SK-MEL-5 (cell line): ENCODE measurements around the genes SPDYE2B, KMT2E and EFCAB10.

DNA sequence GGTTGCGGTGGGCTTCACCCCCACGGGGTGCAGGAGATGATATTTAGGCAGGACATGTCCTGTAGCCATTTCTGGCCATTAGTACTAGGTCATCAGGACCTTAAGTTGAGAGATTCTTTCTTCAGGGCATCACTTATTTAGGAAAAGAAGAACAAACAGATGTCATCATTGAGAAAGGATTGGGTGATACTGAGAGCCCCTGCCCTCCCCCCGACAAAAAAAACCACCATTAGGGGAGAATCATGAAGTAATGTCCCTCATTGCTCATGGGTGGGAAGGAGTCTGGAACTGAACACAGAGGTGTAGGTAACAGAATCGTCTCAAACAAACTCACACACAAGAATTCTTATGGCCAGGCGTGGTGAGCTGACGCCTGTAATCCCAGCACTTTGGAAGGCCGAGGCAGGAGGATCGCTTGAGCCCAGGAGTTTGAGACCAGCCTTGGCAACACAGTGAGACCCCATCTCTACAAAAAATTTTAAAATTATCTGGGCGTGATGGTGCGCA lies 6.3 kb upstream of the ORAI2 start:
RAMPAGE:
- cytosol, long total RNA, result no peak
- long total RNA, result no peak
- nucleus, long total RNA, result no peak

GRCh38 chr7:102451311-102452129 lies 13.1 kb downstream of the ALKBH4 start:
RAMPAGE:
- cytosol, long total RNA, result no peak
- long total RNA, result no peak
- nucleus, long total RNA, result no peak

GRCh38 chr7:102650120-102650433 lies at the start of gene SPDYE2B:
Gene SPDYE2B, plus strand, starts transcription at chr7:102650319.
RAMPAGE:
- cytosol, long total RNA, result no peak
- long total RNA, result no peak
- nucleus, long total RNA, result no peak

RAMPAGE:
- cytosol, long total RNA, result no peak
- long total RNA, result no peak
- nucleus, long total RNA, result no peak
Measured at GRCh38 chr7:102791294-102791692, 42.5 kb downstream of the FAM185A start.

RAMPAGE:
- cytosol, long total RNA, result no peak
- long total RNA, result no peak
- nucleus, long total RNA, result no peak
Measured at GRCh38 chr7:102875803-102876405, 36.9 kb upstream of the LRRC17 start.

DNA sequence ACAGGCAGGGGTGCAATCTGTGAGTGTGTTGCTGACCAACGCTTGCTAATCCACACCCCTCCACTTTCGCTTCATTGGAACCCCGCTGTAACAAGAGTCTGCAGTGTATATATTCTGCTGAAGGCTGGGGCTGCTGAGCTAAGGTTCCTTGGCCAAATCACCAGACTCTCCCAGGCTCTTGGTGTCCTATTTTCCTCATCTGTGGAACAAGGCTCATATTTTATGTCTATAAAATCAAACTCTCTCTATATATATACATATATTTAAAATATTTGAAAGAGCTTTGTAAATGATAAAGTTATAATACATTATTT lies 2.3 kb downstream of the NAPEPLD start:
RAMPAGE:
- cytosol, long total RNA, result no peak
- long total RNA, result no peak
- nucleus, long total RNA, result no peak

GRCh38 chr7:103152342-103153056 lies 3.6 kb upstream of the NAPEPLD start:
RAMPAGE:
- cytosol, long total RNA, result no peak
- long total RNA, result no peak
- nucleus, long total RNA, result no peak

DNA sequence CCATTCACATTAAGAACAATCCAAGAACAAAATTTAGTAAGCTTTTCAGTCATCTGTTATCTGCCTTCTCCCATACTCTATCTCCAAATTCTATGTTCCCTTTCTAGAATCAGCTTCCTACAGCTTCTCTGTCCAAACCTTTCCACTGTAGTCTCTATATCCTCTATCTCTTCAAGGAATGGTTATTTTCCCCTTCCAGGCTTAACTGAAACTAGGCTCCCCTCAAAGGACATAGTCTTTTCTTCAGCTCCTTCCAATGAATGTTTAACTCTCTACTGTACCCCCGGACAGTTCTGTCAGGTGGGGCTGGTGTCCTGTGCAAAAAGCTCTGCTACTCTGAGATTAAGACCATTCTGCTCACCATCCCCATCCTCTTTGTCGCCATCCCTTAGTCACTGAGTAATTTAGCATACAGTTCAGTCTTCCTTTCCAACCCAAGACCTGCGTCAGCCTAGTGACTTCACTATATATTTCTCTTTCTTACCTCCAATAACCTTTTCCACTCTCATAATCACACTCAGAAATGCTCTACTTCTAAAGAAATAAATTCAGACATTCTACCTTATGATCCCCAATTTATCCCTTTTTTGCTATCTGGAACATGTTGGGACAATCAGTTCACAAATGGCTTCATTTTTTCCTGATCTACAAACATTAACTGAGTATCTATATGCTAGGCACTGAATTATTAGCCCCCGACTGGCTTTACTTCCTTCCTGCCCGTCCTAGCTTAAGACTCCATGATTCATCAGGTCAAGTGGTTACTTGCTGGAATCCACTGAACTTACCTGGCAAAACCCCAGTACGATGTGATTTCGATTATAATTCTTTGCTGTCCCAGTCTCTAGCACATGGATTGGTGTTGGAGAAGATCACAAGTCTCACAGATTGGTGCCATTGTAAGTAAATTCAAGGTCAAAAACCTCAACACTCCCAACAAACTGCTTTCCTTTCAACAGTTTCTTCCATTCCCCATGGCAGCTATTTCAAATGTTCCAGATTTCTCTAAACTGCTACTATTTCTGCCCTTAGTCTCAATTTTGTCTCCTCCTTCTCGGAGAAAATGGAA lies 77.3 kb downstream of the ORC5 start:
RAMPAGE:
- cytosol, long total RNA, result no peak
- long total RNA, result no peak
- nucleus, long total RNA, result no peak

RAMPAGE:
- cytosol, long total RNA, result no peak
- long total RNA, result no peak
- nucleus, long total RNA, result no peak
Measured at GRCh38 chr7:104710384-104710788, 303.6 kb upstream of the KMT2E start.

GRCh38 chr7:104926924-104927749 lies 86.9 kb upstream of the KMT2E start:
RAMPAGE:
- cytosol, long total RNA, result no peak
- long total RNA, result no peak
- nucleus, long total RNA, result no peak

DNA sequence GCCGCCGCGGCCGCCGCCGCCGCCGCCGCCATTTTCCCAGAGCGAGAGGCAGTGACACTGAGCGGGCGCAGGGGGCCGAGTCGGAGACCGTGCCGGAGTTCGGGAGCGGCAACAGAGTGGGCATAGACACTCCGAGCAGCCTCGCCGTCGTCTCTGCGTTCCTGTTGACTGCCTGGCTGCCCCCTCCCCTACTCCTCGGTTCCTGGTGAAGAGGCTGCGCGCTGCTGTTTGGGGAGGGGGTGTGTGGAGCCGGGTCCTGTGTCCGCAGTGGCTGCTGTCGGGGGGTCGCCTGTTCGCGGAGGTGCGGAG lies at the start of gene KMT2E:
TSS of gene KMT2E (plus strand) at position 39 of the 309 bp plus-strand sequence.
RAMPAGE:
- cytosol, long total RNA, result start-site peak on the plus strand centred at position 53 of the sequence, 37 bp wide, 21 and 112 reads in 2 replicates
- long total RNA, result no peak
- nucleus, long total RNA, result start-site peak on the plus strand centred at position 55 of the sequence, 81 bp wide, 743 and 224 reads in 2 replicates

DNA sequence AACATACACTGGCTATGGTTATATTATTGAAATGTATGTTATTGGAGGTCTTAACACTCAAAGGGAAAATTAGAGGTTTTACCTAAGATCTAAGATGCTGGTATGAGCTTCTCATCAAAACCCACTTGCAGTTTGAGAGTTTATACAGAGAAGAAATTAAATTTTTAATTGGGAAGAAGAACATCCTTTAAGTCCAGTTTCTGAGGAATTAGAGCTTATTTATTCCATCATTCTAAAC lies 28.8 kb downstream of the KMT2E start:
RAMPAGE:
- cytosol, long total RNA, result no peak
- long total RNA, result no peak
- nucleus, long total RNA, result no peak

DNA sequence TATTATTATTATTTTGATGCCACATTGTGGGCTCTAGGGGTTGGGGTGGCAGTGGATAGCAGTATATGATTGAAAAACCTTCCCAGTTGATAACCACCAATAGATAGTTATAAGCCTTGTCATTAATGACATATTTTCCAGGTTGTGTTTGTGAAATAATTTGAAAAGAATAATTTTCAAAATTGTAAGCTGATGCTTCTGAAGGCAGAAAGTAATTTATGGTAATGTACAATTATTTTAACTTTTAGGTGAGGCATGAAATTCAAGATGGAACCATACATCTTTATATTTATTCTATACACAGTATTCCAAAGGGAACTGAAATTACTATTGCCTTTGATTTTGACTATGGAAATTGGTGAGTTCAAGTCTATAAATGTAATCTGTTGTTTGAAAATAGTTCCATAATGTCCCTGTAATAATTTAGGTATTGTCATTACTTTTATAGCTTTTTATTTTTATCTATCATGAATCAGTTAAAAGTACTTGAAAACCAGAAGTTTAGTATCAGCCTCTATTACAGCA lies 67.5 kb downstream of the KMT2E start:
RAMPAGE:
- cytosol, long total RNA, result no peak
- long total RNA, result no peak
- nucleus, long total RNA, result no peak

RAMPAGE:
- cytosol, long total RNA, result no peak
- long total RNA, result no peak
- nucleus, long total RNA, result no peak
Measured at GRCh38 chr7:105101812-105102269, 87.8 kb downstream of the KMT2E start.

DNA sequence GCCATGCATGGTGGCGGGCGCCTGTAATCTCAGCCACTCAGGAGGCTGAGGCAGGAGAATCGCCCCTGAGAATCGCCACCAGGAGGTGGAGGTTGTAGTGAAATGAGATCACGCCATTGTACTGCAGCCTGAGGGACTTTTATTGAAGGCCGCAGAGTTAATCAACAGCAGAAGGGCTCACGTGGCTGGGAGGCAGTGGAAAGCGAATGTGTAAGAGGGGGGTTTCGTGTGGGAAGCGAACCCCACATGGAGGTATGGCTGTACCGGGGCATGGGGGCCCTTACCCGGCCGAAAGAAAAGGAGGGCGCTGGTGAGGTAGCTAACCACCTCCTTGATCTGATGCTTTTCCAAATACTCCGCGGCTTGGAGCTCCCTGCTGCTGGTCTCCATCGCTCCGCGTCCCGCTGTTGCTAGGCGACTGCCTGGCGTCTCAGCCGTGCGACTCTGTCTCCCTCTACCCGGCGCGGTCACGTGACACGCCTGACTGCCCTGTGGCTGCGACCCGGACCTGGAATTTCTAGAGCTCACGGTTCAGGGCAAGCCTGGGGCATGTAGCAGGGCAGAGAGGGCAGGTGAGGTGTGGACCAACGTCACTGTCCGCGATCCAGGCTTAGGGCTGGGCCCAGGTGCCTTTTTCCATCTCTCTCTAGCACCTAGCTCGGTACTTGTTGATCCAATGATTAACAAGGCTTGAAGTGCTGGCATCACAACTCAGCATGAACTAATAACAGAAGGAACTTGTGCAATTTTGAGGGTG lies at the start of gene EFCAB10:
TSS of gene EFCAB10 (minus strand) at position 420 of the 757 bp plus-strand sequence.
RAMPAGE:
- cytosol, long total RNA, result no peak
- long total RNA, result no peak
- nucleus, long total RNA, result no peak

GRCh38 chr7:105794536-105795359 lies 81.7 kb downstream of the ATXN7L1 start:
RAMPAGE:
- cytosol, long total RNA, result no peak
- long total RNA, result no peak
- nucleus, long total RNA, result no peak

RAMPAGE:
- cytosol, long total RNA, result no peak
- long total RNA, result no peak
- nucleus, long total RNA, result no peak
Measured at GRCh38 chr7:106080128-106080904, 31.8 kb downstream of the SYPL1 start.

RAMPAGE:
- cytosol, long total RNA, result no peak
- long total RNA, result no peak
- nucleus, long total RNA, result no peak
Measured at GRCh38 chr7:106253775-106253958, 31.1 kb downstream of the NAMPT start.

DNA sequence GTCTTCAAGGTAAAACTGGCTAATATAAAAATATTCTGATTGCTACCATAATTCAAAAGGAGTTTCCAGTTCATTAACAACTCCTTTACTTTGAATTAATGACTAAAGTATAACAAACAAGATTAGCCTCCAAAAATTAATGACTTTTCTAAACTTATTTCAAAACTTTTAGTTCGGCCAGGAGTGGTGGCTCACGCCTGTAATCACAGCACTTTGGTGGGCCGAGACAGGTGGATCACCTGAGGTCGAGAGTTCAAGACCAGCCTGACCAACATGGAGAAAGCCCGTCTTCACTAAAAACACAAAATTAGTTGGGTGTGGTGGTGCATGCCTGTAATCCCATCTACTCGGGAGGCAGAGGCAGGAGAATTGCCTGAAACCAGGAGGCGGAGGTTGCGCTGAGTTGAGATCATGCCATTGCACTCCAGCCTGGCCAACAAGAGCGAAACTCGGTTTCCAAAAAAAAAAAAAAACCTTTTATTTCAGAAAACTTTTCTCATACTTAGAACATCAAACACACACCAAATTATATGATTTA lies 8.3 kb downstream of the NAMPT start:
RAMPAGE:
- cytosol, long total RNA, result no peak
- long total RNA, result no peak
- nucleus, long total RNA, result no peak

DNA sequence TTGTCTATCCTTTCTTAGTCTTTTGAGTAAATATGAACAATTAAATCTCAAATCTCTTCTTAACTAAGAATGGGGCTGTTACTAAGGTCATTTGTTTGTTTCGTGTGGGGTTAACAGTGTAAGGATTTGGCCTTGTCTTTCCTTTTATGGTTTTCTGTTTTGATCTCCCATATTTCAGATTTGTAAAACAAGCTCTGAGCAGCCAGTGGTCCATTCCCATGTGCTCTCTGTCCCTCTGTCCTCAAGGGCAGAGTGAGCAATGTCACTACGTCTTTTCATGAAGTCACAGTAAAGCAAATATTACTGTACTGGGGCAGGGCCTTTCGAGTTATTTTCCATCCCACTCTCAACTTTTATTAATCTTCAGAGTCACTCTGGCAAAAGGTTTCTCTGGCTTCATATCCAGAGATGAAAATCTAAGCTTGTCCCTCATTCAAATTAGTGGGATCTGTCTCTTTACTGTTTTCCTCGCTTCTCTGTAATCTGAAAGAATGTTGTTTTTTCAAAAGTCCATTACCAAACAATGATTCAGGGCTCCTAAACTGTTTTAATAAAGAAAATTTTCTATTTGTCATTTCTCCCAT lies 41.9 kb upstream of the NAMPT start:
RAMPAGE:
- cytosol, long total RNA, result no peak
- long total RNA, result no peak
- nucleus, long total RNA, result no peak